Hair follicular keratinocyte (primary cell): ENCODE measurements around a stretch of chr17.

GRCh38 chr17:37299351-37300225 lies 76.2 kb upstream of the C17orf78 start:
- RAMPAGE, long total RNA = no peak

DNA sequence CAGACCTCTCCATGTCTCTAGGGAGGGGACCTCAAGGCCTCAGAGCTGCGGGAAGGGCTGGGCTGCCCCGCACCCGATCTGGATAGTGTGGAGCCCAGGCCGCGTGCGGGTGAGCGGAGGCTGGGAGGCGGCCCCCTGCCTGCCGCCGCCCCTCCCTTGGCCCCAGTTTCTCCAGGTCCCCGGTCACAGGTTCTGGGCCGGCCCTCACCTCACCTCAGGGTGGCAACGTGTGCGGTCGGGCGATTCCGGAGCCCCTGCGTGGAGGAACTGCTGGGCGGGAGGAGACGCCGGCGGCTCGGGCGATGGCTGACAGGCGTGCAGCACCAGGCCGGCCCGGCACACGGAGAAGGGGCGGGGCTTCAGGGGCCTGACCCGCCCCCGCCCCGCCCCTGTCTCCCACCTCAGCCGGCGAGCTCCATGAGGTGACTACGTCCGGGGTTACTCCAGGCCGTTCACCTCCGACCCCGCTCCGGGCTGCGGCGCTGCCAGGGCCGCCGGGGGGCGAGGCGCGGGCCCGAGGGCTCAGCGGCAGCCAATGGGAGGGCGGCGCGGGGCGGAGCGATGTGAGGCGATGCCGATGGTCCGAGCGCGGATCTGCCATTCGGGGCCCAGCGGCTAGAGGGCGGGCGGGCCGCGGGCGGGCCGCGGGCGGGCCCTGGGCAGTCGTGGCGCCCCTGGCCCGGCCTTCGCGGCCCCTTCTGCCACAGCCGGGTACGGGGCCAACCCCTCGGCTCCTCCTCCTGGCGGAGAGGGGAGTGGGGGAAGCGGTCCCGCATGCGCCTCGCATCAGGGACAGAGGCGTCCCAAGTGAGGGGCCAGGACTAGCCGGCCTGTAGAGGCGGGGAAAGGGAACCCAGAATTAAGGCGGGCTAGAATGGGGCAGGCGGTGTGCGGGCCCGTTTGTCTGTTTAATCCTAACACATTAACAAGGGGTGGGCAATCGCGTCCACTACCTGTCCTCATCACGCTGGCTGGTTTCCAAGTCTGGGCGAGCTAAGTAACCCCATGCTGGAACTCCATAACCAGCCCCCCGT lies 16.7 kb upstream of the C17orf78 start:
- RAMPAGE, long total RNA = no peak

- RAMPAGE, long total RNA = no peak
Measured at GRCh38 chr17:37359820-37360386, 15.9 kb upstream of the C17orf78 start.

- RAMPAGE, long total RNA = no peak
Measured at GRCh38 chr17:37483269-37483756, 6.4 kb upstream of the DUSP14 start.

- RAMPAGE, long total RNA = no peak
Measured at GRCh38 chr17:37676043-37676520, 32.8 kb upstream of the DDX52 start.

DNA sequence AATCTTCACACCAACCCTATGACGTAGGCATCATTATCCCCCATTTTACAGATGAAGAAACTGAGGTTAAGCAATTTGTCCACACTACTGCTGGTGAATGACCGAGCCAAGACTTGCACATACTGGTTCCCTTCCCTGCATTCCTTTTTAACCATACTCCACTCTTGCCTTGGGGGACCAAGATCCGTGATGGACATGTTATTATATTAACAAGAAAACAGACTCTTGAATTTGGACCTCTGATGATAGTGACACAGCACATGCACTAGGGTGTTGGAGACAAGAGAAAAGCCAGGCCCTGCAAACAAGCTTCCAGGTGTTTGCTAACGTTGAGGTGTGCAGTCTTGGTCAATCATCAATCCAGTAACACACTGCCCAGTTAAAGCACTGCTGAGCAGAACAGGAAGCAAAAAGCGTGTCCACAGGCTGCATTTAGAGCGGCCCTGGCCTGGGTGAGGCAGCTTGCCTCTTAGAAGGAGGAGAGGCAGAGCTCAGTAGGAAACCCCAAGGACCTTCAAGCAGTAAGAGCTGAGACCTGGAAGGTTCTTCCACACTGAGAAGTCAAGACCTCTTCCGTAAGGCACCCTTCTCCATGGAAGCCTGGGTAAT lies 36.7 kb downstream of the HNF1B start:
- RAMPAGE, long total RNA = no peak

- RAMPAGE, long total RNA = no peak
Measured at GRCh38 chr17:37712798-37713879, 31.7 kb downstream of the HNF1B start.

- RAMPAGE, long total RNA = no peak
Measured at GRCh38 chr17:37729886-37730062, 15.1 kb downstream of the HNF1B start.

GRCh38 chr17:38256648-38257659 lies 40.0 kb upstream of the MRPL45 start:
- RAMPAGE, long total RNA = no peak

GRCh38 chr17:38277043-38277736 lies 19.8 kb upstream of the MRPL45 start:
- RAMPAGE, long total RNA = no peak

GRCh38 chr17:38352560-38353168 lies 1.0 kb downstream of the SOCS7 start:
- RAMPAGE, long total RNA = no peak

- RAMPAGE, long total RNA = no peak
Measured at GRCh38 chr17:38418669-38419561, 9.3 kb upstream of the ARHGAP23 start.

DNA sequence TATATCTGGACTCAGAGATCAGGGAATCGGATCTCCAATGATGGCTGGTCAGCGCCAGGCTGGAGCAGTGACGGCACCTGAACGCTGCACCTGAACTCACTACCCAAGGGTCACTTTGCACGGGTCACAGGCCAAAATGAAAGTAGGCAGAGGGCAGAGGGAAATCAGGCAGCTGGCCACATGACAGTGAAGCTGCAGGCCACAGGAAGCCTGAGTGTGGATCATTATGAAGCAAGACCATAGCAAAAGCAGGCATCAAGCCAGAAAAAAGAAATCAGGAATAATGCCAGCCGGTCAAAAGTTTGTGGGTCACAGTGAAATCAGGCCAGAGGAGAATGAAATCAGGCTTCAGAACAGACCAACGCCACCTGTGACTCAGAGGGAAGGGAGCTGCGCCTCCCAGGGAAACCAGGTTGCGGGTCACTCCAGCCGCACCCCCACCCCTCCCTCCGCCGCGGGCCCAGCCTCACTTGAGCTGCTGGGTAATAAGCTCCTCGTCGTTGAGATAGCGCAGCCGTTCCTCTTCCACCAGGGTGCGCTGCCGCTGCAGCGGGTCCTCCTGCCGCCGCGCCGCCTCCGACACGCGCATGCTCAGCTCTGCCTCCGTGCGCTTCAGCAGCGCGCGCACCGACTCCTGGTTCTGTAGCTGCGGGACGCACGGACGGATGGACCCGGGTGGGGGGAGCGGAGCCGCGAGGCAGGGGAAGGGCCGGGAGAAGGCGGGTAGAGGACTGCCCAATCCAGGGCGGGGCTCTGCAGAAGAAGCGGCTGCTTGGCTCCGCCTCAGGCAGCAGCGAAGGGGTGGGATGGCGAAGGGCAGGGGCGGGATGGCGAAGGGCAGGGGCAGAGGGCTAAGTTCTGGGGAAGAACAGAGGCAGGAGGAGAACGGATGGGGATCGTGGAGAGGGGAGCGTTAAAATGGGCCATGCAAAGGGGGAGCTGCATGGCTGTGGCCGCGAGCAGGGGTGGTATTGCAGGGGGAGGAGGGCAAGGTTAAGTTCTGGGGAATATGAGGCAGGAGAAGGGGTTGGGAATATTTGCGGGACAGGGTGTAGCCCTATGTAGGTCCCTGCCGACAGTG lies 47.7 kb downstream of the SRCIN1 start:
- RAMPAGE, long total RNA = no peak

- RAMPAGE, long total RNA = no peak
Measured at GRCh38 chr17:38559363-38559807, 46.4 kb downstream of the SRCIN1 start.

DNA sequence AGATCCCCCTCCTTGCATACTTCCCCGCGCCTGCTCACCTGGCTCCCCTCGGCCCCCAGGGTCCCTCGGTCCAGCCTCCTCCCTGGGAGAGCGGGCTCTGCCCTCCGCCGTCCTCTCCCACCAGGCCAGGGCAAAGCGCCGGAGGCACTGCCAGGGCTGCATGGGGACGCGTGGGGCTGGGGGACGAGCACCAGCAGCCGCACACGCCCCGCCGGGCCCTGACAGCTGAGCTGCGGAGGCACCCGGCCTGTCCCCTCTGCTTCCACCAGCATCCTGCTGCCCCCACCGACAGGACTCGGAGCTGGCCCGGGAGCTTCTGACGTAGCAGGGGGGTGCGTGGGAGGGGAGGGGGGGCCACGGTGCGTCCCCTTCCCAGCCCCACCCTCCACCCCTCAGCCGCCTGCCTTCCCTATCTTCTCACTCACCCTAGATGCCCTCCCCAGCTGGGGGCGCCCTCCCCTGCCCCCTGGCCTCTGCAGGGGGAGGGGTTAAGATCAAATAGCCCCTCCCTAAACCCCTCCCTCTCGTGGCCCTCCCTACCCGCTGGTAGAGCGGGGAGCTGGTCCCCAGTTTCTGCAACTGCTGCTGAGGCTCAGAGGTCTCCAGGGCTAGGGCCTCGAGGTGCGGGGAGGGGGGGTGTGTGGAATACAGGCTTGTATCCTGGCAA lies 1.2 kb downstream of the SRCIN1 start:
- RAMPAGE, long total RNA = no peak

DNA sequence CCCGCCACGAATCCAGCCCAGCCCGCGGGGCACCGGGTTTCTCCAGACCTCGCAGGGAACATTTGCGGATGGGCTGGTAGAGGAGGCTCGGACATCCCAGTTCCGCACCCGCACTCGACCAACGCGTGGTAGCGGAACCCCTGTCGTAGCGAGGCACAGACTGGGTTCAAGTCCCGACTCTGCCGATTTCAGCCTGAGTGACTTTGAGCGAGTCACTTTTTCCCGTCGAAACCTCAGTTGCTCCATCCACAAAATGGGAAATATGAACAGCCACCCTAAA lies 2.2 kb upstream of the MLLT6 start:
- RAMPAGE, long total RNA = no peak

- RAMPAGE, long total RNA = no peak
Measured at GRCh38 chr17:38771617-38771816, 19.0 kb downstream of the PSMB3 start.

DNA sequence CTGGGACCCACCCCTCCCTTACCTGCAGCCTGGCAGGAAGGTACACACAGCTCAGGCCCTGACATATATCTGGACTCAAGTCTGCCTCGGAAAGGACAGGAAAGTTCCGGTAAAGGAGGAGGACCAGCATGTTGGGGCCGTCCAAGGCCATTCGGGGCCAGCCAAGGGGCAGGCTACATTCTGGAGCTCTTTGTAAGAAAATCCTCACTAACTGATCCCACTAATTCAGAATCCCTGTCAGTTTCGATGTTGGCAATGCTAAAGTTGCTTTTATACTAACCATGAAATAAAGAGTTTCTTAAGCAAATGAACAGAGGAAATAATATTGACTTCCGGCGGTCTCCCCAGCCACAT lies 54.9 kb downstream of the PLXDC1 start:
- RAMPAGE, long total RNA = no peak

GRCh38 chr17:39169107-39169315 lies 3.0 kb upstream of the ARL5C start:
- RAMPAGE, long total RNA = no peak

GRCh38 chr17:39202691-39203152 lies 2.6 kb downstream of the RPL19 start:
- RAMPAGE, long total RNA = no peak